Myometrial cell (primary cell): ENCODE measurements around a stretch of chr7.

- RAMPAGE, long total RNA: no peak
Observed at GRCh38 chr7:2380041-2380775, 23.2 kb upstream of the CHST12 start.

DNA sequence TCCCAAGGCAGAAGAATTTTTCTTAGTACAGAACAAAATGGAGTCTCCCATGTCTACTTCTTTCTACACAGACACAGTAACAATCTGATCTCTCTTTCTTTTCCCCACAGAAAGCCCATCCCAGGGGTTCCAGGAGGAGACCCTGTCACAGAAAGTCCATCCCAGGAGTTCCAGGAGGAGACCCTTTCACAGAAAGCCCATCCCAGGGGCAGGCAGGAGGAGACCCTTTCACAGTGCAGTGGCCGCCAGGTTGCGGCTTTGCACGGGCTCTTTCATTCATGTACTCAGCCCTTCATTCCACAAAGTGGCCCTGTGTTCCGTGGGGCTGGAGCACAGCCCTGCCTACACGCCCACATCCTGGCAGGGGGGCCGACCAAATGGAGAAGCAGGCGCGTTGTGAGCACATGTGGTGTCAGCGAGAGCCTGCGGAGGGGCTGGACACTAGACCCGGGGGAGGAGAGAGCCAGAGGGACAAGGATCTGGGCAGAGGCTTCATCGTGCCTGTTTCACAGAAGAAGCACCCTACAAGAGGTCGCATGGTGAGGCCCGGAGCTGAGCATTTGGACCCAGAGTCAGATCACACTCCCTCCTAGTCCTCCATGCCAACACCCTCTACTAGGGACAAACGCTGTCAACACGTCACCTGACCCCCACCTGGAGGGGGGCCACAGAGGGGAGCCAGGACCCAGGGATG lies 13.0 kb upstream of the CHST12 start:
- RAMPAGE, long total RNA: no peak

GRCh38 chr7:2409656-2410386 lies 6.4 kb downstream of the CHST12 start:
- RAMPAGE, long total RNA: no peak

- RAMPAGE, long total RNA: no peak
Observed at GRCh38 chr7:2511187-2511967, 8.2 kb upstream of the LFNG start.

- RAMPAGE, long total RNA: no peak
Observed at GRCh38 chr7:2518545-2519185, 909 bp upstream of the LFNG start.

DNA sequence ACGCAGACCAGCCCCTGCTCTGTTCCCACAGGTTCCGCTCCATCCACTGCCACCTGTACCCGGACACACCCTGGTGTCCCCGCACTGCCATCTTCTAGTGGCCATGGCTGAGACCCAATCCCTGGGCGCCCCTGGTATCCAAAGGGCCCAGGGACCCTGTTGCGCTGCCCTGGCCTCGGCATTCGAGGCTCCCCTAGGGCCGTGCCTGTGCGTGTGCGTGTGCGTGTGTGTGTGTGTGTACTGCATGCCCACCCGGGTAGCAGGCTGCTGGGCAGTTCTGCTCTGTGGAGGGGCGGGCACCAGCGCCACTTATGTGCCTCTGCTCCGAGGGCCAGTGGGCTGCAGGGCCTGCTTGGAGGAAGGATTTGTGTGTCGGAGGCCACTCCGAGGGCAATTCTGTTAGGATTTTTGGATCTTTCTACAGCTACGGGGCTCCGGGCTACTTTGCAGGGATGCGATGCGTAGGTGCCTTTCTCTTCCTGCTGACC lies 7.6 kb downstream of the LFNG start:
- RAMPAGE, long total RNA: no peak

GRCh38 chr7:2546768-2547089 lies 8.6 kb downstream of the BRAT1 start:
- RAMPAGE, long total RNA: no peak

GRCh38 chr7:2610128-2610855 lies 21.5 kb upstream of the TTYH3 start:
- RAMPAGE, long total RNA: no peak

GRCh38 chr7:2610856-2611320 lies 20.9 kb upstream of the TTYH3 start:
- RAMPAGE, long total RNA: no peak

DNA sequence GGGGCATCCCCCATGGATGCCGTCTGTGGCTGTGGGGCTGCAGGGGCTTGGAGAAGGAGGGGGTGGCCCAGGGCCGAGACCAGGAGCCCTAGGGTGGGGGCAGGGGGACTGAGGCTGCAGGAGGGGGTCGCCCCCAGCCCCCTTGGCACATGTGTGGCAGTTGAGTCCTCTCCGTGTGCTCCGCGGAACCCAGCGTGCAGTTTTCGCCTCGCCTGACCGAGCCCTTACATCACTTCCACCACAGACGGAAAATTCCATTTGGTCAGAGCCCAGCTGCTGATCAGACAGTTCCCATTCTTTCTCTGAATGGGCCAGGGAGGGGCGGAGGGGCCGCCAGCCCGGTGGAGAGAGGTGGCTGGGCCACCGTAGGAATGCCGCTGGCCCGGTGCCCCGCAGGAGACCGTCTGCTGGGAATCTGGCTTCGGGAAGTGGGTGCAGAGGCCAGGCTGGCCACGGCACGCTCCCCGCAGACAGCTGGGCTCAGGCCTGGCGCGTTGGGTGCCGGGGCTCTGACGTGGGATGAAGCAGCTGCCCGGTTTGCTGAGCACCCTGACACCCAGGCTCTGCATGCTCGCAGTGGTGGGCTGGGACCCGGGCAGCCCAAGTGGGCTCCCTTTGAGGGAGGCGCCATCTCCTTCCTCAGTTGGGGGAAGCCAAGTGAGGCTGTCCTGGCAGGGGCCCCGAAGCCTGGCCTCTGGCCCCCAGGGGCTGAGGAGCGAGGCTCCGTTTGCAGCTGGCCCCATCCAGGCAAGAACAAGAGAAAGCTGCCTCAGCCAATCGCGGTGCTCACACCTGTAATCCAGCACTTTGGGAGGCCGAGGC lies 9.8 kb downstream of the TTYH3 start:
- RAMPAGE, long total RNA: no peak

- RAMPAGE, long total RNA: no peak
Observed at GRCh38 chr7:2649776-2650215, 18.0 kb downstream of the TTYH3 start.

DNA sequence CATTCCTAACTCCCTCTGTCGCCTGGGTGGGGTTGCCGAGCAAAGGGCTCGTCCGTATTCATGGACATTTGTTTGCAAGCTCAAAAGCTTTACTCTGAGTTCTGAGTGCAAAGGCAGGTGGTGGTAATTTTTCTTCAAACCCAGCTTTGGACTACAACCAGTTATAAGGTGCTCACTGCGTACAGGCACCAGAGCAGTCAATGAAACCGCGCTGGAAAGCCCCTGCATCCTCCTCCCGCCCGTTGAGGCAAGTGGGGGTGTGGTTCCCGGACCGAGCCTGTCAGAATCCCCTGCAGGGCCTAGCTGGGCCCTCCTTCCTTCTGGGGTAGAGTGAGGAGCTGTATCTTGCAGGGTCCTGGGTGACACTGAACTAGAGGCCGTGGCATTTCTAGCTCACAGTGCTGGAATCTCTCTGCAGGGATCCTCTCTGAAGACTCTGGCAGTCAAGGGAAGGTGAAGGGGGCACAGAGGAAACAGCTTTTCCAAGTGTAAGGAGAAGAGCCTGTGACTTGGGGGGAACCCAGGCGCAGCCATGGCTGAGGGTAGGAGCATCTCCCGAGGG lies 22.3 kb downstream of the AMZ1 start:
- RAMPAGE, long total RNA: no peak

GRCh38 chr7:2713246-2713922 lies 25.4 kb downstream of the AMZ1 start:
- RAMPAGE, long total RNA: no peak

GRCh38 chr7:2716759-2718058 lies 29.2 kb downstream of the AMZ1 start:
- RAMPAGE, long total RNA: no peak

- RAMPAGE, long total RNA: no peak
Observed at GRCh38 chr7:2728317-2729620, 40.8 kb downstream of the AMZ1 start.

DNA sequence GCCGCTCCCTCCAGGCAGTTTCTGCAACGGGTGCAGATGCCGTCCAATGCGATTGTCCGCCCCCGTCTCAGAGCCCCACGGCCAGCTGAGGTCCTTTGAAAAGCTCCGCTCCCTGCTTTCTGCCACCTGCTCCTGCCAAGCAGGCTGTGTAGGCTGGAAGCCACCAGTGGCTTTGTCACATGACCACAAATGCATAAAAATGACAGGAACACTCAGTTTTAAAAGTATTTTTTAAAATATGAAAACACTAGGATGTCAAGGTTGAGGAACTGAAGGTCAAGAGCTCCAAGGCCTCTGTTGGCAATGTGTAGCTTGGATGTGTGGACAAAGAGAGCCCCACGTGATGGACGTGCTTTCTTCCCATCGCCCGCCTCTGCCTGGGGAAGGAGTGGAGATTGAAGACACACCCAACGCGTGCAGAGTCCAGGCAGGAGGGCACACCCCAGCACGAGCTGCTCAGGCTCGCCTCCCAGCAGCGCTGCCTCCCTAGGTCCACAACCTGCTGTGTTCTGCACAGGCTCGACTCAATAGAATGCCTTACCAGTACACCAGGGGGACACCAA lies 71.9 kb downstream of the AMZ1 start:
- RAMPAGE, long total RNA: no peak

GRCh38 chr7:2820479-2820993 lies 23.6 kb downstream of the GNA12 start:
- RAMPAGE, long total RNA: no peak

GRCh38 chr7:3092202-3092975 lies 48.7 kb upstream of the CARD11 start:
- RAMPAGE, long total RNA: no peak

DNA sequence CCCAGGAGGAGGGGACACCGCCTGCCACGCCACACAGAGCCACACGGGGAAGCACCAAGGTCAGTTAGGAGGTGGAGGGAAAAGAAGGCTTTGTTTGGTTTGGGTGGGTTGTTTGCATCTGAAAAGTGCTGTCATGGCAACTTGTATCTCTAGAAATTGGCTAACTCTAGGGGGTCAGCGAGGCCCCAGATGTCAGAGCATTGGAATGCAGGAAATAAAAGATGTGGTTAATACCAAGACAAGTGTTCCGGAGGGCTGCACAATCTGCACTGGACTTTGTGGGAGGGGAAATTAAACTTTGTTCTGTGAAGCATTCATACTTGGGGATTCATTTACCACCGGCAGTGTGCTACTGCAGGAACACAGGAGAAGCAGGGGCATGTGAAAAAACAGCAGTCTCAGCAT lies 106.3 kb upstream of the SDK1 start:
- RAMPAGE, long total RNA: no peak

DNA sequence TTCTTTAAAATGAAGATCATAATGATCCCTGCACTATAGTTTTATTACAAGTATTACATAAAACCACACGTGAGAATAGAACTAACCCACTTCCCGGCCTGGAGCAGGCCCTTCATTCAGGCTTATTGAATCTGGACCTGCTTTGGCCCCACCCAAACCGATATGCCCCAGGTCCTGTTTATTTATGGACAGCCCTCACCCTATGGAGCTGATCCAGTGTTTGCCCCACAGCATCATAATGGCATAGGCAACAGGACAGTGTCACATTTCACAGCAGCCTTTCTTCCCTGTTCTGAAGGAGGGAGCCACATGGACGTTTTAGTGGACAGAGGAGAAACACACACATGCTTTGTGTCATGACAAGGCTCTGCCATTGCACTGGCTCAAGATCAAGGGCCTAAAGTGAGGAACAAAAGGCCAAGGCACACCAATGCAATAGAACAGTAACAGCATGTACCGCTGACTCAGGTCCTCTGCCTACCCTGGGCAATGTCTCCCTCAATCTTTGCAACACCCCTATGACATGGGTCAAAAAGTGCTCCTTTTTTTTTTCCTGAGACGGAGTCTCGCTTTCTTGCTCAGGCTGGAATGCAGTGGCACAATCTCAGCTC lies 57.9 kb upstream of the SDK1 start:
- RAMPAGE, long total RNA: no peak